ENCODE results near the gene DMBT1.

DNA sequence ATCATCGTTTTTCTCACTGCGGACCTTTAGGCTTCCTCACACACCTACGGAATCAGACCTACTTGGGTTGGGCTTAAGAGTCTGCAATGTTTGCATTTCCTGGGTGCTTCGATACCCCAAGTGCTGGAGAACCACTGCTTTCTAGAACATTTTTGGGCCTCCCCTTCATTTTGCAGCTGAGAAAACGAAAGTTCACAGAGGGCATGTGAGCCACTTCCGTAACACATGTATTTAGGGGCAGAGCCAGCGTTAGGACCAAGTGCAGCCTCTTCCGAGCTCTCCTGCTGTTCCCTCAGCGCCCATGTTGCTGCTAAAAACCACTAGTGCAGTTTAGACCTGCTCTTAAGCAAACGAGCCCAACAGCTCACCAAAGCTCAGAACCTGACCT lies 12.6 kb downstream of the BAG3 start:
- PRO-cap, result no peak

DNA sequence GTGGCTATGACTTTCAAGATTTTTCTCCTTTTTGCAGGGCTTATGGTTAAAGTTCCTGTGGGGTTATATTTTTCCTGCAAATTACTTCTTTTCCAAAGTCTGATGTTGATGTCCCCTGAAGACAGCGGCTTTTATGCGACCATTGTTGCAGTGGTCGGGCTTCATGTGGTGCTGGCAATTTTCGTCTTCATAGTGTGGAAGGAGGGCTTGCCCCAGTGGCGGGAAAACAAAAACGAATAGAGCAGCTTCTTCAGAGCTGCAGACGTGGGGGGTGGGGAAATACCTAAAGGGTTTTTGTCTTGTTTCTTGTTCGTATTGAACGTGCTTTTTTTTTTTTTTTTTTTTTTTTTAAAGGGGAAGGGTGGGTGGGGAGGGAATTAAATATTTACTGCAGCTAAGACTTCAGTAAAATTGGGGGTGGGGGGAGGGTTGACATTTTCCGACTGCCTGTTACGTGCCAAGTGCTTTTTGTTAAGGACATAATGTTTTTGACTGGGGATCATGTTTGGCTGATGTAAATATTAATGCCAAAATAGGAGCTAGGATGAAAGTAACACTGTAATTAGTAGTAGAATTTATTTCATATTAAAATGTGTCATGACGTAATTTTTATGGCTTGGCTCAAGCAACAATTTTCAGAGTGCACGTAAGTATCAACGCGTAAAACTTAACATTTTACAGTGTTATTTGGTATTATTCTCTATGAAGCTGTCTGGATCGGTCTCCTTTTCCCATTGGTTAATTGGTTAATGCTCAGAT lies 53.6 kb downstream of the MCMBP start:
- PRO-cap, result no peak

GRCh38 chr10:121034309-121034730 lies 183.2 kb downstream of the WDR11 start:
- PRO-cap, result no peak

DNA sequence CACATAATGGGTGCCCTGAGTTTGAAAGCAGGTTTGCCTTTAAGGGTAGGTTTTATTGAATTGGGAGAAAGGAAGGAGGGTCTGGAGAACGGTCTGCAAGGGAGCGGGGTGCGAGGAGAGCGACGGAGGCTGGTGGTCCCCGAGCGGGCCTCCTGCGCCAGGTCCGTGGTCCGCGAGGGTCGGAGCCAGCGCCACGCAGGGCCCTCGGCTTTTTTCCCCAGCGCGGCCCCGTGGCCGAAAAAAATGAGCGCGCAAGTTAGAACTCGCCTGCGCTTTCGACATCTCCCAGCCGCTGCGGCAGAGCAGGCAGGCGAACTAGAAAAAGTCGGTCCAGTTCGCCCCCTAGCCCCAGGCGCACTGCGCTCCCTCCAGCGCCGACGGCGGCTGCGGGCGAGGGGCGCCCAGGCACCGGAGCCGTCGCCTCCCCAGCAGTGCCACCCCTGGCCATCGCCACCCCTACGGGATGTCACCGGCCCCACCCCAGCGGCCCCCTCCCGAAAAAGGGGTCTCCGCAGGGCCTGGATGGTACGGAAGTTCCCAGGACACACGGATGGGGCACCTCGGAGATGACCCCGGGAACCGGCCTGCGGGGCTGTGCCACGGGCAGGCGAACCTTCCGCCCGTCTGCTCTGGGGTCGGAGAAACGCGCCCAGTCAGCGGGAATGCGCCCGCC lies 1.1 kb downstream of the FGFR2 start:
- PRO-cap, result no peak

DNA sequence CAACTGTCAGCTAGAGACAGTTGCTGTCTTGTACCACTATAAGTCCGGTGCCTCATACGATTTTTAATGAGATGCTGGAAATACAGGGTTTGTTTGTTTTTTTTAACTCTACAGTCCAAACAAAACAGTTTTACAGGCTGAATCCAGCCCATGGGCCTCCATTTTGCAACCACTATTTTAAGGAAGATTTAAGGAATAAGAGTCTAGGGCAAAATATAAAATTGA lies 941 bp upstream of the ATE1 start:
- PRO-cap, result no peak

GRCh38 chr10:121961278-121961650 lies 13.8 kb downstream of the NSMCE4A start:
- PRO-cap, result no peak

DNA sequence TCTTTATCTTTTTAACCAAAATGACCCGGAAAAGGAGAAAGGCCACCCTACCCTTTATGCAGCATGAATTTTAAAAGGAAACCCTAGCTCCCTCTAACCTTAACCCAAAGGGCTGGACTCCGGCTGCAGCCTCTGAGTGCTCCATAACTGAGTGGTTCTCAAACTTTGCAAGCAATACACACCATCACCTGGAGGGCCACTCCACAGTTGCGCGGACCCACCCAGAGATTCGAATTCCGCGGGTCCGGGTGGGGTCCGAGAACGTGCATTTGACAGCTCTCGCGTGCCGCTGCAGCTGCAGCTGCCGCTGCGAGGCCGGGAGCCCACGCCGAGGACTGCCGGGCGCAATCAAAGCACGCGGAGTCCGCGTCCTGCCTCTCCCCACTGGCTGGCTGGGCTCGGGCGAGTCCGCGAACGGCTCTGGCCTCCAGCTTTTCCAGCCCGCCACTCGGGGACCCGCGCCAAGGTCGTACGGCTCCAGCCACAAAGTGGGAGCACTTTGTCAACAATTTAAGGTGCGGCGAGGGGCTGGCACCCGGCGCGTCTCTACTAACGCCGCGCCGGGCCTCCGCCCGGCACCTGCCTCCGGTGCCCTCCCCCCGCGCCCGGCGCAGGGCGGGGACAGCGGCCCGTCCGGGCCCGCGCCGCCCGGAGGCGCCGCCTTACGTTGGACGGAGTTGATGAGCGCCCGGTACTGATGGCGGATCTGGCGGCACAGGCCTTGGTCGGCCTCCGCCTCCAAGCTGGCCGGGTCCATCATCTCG lies 627 bp downstream of the NSMCE4A start:
- PRO-cap, result bidirectional peak, plus-strand start at position 513 of the sequence, minus-strand start at position 450 of the sequence; bidirectional peak, plus-strand start at position 694 of the sequence, minus-strand start at position 607 of the sequence

DNA sequence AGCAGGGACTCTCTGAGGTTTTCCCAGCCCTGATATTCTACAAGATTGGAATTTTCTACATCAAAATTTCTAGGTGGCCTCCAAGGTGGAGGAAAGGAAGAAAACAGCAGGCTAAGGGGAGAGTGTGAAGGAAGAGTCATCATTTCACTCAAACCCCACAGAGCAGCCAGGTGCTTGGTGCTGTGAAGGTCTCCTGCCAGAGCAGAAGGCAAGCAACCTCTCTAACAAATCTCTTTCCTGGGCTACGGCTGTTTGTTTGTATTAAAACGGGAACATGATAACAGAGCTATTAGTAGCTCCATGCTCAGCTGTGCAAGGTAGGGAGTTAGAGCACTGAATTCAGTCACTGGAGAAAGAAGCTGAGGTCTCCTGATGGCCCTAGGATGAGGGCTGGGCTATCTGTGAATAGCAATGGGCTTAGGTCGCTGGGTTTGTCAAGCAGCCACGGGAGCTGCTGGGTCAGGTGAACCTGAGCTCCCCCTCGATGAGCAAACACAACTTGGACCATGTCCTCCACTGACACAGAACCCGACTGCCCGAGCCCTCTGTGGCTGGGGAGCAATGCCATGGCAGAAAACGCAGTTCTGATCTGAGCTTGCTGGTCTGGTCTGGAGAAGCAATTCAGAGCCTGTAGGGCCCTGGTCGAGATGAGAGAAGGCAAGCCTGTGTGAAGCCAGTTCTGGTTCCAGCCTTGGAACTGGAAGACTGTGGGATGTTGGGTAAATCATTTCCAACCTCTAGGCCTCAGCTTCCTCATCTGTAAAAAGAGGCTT lies 24.4 kb downstream of the TACC2 start:
- PRO-cap, result no peak

DNA sequence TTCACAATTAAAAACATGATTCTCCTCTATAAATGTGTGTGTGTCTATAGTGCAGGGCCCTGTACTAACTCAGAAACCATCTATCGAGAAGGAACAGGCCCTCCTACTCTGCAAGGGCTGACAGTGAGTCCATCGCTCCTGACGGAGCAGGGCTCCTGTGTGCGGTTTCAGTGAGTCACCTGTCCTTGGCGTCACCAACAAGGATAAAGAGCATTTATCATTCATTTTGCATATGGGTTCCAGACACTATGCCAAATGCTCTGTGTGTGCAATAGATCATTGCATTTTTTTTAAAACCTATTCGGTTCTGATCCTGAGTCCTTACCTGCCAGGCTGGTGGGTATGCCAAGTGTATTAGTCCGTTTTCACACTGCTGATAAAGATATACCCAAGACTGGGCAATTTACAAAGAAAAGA lies 63.8 kb downstream of the TACC2 start:
- PRO-cap, result no peak

DNA sequence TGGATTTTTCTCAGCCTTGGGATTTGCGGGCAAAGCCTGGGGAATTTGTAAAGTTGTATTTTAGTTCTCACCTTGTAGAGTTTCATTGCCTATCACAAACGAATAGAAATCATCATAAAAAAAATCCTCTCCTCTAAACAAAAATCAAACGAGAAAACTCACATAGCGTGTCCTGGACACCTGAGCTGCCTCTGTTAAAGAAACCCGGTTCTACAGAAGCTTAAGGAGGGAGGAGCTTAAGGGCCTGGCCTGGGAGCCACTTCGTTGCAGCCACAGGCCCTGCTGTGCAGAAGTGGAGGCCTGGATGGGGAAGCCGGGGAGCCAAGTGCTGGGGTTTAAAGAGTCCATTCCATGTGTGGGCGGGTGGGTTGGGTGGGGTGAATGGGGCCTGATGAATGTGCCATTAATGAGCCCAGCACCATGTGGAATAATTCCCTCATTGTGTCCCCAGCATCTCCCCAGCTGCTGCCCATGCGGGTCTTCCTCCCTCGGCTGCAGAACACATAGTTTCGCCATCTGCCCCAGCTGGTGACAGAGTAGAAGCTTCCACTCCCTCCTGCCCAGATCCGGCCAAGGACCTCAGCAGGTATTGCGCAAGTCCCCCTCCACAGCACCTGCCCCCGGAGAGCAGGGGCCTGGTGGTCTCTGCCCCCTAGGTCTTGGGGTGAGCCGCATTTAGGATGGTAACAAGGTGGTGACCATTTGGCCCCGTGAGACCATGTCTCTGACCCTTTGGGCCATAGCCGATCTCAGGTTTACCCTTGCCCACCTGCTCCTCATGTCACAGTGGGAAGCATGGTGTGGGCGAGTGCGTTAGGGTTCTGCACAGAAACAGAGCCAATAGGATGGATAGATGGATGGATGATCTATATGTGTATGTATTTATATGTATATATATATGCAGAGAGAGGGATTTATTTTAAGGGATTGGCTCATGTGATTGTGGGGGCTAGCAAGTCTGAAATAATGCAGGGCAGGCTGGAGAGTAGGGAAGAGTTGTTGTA lies 127.7 kb upstream of the BTBD16 start:
- PRO-cap, result no peak

- PRO-cap, result bidirectional peak, plus-strand start at chr10:122462637, minus-strand start at chr10:122462529
These were observed 1.1 kb downstream of the HTRA1 start for GRCh38 chr10:122462265-122462941.

DNA sequence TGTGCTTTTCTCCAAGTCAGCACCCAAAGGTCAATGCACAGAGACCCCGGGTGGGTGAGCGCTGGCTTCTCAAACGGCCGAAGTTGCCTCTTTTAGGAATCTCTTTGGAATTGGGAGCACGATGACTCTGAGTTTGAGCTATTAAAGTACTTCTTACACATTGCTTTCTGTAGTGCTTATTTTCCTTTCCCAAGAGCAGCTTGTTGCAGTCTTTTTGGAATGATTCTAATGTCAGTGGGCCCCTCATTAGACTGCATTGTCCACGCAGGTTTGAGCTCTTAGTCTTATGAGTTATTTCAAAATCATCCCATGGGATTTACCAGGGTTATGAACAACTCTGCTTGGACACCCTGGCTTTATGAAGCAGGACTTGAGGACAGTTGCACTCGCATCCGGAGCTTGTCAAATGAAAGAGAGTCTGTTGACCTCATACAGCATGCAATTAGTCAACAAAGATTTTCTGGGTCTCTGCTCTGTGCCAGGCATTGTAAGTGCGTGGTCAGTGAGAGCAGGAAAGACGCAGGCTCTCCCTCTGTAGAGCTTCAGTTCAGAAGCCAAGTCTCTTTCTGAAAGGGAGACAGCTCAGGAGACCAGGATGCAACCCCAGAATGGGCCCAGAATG lies 45.7 kb upstream of the DMBT1 start:
- PRO-cap, result no peak

GRCh38 chr10:122560676-122560875 lies at the start of gene DMBT1:
Gene DMBT1 (plus strand): TSS chr10:122560754.
- PRO-cap, result no peak

DNA sequence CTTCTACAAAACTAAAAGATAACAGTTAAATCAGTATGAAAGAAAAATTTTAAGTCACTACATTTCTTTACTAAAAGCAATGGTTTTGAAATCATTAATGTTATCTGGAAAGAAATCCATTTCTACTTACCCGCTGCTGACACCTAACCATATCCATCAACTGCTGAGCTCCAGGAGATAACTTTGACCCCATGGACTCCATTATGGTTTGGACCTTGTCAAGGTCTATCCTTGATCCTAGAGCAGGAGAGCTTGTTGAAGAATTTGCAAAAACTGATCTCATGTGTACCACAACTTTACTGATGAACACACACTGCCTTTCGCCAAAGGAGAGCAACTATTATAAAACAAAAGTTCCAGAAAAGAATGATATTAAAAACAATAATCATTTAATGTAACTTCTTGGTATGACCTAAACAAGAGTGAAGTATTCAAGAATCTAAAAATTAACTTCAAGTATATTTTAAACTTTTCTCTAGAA lies 5.5 kb downstream of the C10orf88 start:
- PRO-cap, result no peak

DNA sequence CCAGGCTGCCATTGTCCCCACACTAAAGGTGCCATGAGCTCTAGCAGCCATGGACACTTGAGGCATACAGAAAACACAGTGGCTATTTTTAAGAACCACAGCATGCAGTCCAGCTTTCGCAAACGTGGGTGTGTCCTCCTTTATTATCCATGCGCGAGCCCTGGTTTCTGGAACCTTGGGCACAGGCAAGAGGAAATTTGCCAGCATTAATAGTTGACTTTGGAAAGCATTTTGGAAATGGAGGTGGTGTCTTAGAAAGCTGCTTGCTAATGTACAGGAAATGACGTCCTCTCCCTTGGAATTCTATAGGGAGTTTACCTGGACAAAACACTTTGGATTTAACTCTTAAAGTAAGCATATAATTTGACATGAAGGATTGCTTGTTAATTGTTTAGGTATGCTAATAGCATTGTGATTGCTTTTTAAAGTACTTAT lies 5.8 kb downstream of the CPXM2 start:
- PRO-cap, result no peak

- PRO-cap, result unidirectional peak, minus-strand start at chr10:124010270
These were observed 83.4 kb downstream of the CHST15 start for GRCh38 chr10:124009980-124010445.

DNA sequence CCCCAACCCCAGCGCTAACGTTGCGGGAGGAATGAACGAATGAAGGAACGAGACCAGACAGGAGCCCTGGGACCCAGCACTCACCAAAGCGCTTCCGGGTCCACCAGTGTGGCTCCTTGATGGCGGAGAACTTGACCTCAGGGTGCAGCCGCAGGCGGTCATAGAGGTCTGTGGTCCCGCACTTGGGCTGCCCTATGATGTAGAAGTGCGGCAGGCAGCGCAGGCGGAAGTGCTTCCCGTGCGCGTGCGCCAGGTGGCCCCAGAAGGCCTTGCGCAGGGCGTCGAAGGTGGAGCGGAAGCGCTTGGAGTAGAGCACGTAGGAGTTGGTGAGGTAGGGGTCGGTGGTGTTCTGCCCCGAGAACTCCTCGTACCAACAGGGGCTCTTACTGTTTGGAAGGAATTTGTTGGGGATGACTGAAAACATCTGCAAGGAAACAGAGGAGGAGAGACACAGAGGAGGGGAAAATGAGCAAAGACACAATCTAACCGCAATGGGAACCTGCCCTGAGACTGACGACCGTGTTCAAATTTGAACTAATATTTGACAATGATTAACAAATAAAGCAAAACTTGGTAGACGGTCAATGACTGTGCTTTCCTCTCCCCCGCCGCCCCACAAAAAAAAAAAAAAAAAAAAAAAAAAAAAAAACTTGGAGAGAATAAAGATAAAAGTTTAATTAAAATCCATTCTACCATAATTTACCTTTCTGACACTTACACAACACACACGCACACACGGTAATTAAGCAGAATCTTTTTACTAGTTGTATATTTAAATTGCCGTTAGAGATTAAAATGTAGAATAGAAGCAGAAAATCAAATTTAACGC lies 48.7 kb downstream of the CHST15 start:
- PRO-cap, result no peak

DNA sequence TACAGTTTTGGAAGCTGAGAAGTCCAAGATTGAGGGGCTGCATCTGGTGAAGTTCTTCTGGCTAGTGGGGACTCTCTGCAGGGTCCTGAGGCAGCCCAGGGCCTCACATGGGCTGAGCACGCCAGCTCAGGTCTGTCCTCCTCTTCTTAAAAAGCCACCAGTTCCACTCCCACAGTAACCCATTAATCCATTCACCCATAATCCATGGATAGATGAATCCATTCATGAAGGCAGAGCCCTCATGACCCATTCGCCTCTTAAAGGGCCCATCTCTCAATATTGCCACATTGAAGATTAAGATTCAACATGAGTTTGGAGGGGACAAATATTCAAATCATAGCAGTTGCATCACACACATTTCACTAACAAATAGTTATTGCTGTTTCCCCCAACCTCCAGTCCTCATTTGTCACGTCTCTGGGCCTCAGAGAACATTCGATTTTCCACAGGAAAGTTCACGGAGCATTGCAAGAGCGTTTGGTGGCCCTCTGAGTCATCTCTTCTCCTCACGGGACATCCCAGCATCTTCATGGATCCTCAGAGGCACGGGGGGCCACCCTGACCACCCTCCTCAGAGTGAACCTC lies 50.2 kb upstream of the CHST15 start:
- PRO-cap, result no peak

DNA sequence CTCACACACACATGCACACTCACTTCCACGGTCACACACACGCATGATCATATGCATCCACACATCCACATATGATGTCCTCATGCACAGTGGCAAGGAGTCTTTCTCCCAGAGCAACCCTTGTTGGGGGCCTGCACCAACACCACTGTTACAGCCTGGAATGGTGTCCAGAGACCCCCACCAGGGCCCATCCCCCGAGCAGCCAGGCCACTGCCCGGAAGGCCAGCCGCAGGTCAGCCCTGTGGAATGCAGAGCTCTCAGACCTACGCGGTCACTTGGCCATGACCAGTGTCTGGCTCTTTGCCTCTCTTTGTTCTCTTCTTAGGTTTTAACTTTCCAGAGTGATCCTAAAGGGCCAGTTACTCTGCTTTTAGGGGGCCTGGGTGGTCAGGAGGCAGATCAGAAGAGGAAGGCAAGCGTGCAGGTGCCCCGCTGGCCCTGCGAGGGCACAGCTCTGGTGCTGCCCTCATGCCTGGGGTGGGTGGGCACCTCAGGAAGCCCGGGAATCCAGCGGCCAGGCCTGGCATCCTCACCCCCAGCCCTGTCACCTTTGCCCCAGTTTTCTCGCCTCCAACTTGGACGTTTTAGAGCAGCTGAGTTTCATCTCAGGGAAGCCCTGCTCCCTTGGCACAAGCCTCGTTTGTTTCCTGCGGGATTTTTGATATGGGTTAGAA lies 62.4 kb upstream of the CHST15 start:
- PRO-cap, result no peak

DNA sequence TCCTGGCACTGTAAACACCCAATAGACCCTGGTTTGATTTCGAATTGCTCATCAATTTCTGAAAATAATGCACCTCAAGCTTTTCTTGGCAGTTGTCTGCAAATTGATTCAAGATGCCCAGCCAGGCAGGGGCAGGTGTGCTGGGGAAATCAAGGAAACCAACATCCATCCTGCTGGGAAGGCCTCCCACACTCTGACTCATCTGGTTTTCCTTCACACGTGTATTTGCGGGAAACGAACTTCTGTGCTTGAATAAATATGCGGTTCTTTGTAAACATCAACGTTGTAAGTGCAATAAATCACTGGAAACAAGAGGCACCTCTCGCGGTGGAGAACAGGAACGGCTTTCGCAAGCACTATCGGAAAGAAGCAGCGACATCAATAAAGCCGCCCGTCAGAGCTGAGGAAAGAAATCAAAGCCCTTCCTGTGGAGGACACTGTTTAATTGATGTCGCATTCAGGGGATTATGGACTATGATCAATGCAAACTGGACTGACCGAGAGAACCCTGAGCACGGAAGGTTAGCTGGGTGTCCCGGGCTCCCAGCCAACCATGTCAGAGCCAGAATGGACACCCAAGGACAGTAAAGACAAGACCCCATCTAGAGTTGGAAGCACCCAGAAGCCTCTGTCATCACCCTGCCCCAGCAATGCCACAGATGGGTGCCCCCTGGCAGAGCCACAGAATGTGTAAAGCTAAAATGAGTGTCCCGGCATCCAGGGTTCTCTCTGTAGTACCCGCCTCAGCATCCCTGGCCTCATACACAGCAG lies 37.7 kb downstream of the OAT start:
- PRO-cap, result no peak

All from penis (tissue), 1 donor.